Cardiac ventricle fibroblast (primary cell): ENCODE data around the gene PTPRE.

DNA sequence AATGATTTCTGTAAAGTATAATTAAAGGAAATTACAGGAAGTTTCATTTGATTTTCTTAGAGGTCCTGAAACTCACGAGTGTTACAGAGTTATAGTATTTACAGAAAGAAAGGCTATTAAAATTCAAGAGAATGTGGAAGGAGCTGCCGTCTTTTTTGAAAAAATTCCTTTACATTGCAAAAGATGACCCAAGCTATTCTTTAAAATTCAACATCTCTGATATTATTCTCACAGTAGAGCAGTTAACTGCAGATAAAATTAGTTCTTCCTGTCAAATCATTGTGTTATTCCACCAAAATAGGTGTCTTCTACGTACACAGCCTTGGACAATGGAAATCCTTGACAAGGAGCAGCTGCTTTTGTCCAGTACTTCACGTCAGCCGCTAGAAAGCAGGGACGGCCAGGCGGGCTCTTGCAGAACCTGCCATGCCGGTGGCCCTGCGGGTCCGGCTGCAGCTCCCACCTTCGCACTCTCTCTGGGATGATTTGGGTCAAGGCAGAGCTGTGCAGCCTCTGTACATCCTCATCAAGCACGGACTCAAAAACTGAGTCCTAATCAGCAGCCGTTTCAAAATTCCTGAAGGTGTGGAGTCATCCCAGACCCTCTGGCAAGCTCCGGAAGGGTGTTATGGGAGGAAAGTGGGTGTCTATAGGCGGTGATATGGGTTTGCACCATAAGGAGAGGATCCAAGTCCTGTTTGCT is 2.3 kb upstream of the FOXI2 start:
- RAMPAGE, long total RNA, result no peak

- RAMPAGE, long total RNA, result no peak
Observed at GRCh38 chr10:127906353-127907452, at the start of gene PTPRE. PTPRE (plus strand) TSS chr10:127907103.

DNA sequence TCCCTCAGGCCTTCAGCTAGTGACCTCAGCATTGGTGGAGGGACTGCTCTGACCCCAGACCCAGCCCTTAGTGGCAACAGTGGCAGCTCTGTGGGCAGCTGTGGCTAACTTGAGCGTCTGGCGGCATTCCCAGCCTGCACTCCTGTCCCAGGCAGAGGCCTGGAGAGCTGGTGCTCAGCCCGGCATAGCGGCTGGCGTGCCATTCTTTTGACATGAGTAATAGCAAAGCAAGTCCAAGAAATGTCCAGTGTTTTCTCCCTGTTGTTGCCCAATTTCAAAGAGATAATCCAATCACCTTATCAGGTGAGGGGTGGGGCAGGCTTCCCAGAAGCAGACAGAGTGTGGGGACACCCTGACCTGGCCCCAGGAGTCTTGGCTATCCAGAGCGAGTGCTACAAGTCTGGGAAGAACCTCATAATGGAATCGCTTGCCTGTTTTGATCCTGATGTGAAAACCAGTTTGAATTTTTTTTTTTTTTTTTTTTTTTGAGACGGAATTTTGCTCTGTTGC is 16.1 kb downstream of the PTPRE start:
- RAMPAGE, long total RNA, result no peak

DNA sequence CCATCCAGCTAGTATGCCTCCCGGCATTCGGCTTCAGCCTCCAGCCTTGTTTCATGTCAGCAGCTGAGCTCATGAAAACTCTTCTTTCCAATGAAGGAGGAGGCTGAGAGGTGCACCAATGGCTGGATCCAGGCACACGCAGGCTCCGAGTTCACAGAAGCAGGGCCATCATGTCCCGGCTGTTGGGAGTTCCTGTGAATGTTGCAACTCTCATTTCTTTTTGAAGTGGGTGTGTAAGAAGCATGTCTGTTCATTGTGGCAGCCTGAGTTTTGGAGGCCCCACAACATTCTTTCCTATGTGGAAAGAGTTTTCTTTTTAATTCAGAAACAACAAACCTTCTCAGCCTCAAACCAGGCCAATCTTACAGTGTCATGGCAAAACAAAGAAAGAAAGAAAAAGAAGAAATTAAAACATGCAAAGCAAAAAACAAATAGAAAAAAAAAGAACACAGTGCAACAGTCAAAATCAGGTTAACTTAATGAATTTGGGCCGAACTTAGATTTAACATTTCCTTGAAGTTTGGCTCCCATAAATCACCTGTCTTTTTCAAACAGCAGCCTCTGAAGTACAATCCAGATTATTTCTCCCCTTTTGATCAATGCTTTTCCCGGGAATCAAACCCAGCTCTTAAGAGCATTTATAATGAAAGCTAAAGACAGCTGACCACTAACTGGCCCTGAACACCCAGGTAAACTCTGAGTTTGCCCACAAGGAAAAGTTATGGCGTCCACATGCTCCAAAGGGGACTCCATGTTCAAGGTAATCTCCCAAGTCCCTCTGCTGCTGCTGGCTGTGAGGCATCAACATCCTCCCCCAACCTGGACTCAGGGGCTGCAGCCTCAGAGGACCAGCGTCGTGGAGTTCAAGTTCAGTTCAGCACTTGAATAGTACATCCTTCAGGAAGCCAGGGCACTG is 89.9 kb downstream of the PTPRE start:
- RAMPAGE, long total RNA, result no peak

- RAMPAGE, long total RNA, result no peak
Observed at GRCh38 chr10:128018135-128018710, 108.0 kb downstream of the MKI67 start.

DNA sequence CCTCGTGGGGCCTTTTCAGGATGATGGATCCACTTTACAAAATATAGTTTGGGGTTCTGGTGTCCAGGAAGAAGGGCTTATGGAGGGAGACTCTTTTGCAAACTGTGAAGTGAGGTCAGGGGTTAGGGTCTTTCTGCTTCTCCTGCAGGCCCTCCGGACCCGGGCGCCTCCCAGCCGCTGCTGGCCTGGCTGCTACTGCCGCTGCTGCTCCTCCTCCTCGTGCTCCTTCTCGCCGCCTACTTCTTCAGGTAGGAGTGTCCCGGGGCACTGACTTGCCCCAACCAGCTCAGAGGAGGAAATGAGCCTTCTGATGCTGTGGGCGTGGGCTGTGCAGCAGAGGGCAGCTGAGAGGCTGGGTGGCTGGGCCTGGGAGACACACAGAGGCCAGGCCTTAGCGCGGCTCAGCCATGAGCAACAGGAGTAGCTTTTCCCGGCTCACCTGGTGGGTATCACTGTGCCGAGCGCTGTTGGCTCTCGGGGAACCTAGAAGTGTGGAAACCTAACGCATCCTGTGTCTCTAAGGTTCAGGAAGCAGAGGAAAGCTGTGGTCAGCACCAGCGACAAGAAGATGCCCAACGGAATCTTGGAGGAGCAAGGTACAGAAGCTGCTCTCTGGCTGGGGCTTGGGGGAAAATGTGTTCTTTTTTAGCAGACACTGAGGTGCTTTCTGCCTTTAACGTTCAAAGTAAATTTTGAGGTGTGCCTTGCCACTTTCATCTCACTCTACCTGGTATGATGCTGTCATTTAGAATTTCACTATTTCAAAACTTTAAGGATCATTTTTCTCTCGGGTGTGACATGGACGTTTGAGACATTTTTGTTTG is 78.8 kb downstream of the MKI67 start:
- RAMPAGE, long total RNA, result no peak

DNA sequence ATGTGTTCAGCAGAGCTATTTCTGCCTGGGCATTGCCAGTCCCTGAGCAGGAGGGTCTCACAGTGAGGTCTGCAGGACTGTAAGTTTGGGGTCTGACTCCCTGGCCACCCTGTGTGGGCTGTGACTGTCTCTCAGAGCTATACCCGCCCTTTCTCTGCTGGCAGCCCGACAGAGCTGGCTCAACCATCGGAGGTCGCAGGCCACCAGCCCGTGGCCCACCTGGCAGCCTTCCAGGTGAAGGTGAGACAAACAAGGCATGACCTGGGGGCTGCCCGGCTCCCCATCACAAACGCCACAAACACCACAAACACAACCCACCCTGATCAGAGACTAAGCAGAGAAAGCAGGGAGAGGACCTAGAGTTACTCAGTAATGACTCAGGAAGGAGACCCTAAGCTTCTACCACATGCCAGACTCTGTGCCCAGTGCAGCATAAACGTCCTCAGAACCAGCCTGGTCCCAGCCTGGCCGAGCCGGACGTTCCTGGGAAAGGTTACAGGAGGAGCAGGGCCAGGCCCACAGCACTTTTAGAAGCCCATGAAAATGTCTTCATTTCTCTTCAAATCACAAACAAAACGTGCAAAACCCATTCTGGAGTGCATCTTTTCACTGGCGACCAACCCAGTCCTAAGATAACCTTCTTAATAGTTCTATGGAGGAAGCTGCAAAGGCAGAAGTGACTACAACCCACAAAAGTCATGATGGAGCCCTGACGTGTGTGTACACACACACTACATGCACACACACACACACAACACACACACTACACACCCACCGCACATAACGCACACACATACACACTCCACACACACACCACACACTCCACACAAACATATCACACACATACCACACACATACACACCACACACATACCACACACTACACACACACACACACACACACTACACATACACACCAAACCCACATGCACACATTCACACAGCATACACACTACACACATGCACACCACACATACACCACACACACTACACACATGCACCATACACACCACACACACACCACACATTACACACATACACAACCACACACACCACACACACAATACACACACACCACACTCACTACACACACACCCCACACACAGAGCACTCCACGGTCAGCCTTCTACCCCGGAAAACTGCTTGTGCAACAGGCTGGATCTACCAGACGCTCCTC is 66.6 kb downstream of the MKI67 start:
- RAMPAGE, long total RNA, result no peak

DNA sequence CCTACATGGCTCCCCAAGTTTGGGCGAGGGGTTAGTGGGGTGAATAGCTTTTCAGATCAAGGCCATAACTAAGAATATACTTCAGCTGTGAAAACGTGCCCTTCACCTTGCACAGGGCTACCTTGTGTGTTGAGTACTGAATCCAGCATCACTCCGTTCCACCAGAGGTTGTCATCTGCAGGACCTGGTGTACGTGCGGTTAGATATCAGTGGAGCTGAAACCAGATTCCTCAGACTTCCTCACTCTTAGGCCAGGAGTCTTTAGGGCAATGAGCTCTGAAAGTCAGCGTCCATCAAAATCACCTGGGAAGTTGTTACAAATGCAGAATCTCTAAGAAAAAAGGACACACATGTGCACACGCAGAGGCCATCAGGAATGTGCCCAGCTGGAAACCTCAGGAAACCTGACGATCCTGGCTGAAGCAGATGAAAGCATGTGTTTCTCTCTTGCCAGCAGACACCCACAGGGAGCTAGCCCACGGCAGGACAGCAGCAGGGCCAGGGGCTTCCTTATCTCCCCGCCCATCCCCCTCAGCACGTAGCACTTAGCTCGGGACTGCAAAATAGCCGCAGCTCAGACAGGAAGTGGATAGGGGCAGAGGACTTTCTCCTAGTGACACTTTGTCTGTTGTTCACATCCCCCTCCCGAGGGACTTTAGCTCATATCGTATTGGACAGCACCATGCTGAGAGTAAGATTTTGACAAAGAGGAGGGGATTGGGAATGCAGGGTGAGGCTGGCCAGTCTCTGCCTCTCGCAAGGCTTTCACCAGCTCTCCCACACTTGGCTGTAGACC is 64.0 kb downstream of the MKI67 start:
- RAMPAGE, long total RNA, result no peak

DNA sequence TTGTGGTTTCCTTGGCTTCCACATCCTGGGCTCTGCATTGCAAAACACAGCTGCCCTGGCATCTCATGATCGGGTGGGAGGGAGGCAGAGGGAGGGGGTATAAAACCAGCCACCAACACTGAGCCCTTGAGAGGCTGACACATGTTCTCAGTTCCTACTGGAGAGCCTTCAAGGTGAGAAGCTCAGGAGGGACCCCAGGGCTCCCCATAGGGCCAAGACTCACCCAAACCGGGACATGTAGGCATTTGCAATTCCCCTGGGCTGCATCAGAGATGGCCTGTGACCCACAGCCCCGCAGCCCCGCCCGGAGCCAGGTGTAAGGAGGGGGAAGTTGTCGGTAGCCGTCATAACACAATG is 61.4 kb downstream of the MKI67 start:
- RAMPAGE, long total RNA, result no peak

GRCh38 chr10:128077818-128078220 is 48.4 kb downstream of the MKI67 start:
- RAMPAGE, long total RNA, result no peak

GRCh38 chr10:128085836-128086888 is 40.1 kb downstream of the MKI67 start:
- RAMPAGE, long total RNA, result no peak

GRCh38 chr10:129023132-129023606 is 443.9 kb upstream of the MGMT start:
- RAMPAGE, long total RNA, result no peak

- RAMPAGE, long total RNA, result no peak
Observed at GRCh38 chr10:129777577-129777987, 186.5 kb downstream of the EBF3 start.

GRCh38 chr10:129949806-129950433 is 14.2 kb downstream of the EBF3 start:
- RAMPAGE, long total RNA, result no peak

DNA sequence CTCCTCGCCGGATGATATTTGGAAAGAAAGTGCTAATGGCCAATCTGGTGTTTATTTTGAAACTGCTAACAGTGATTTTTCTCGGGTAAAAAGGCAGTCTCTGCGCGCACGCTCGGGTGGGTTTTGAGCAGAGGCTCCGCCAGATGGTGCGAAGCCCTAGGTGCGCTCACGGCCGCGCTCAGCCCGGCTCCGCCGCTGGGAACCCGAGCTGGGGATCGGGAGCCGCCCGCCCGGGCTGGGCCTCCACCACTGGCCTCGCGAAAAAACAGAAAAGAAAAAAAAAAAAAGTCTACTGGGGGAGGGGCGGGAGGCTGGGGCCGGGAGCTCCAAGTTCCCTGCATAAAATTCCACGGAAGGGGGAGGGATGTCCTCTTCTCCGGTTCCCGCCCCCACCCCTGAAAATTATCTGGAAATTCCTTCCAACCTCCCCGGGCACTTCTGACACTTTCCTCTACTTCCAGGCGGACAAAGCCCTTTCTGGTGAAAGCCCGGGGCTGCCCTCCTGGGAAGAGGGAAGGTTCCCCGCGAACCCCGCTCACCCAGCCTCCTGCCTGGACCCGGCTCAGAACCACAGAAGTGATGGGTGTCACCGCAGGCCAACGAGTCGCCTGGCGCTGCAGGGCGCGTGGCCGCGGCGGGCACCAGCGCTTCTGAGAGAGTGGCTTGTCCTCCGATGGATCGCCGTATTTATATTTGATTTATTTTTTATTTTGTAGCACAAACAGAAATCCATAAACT is 4.1 kb downstream of the EBF3 start:
- RAMPAGE, long total RNA, result no peak

GRCh38 chr10:130021342-130021792 is 57.3 kb upstream of the EBF3 start:
- RAMPAGE, long total RNA, result no peak

DNA sequence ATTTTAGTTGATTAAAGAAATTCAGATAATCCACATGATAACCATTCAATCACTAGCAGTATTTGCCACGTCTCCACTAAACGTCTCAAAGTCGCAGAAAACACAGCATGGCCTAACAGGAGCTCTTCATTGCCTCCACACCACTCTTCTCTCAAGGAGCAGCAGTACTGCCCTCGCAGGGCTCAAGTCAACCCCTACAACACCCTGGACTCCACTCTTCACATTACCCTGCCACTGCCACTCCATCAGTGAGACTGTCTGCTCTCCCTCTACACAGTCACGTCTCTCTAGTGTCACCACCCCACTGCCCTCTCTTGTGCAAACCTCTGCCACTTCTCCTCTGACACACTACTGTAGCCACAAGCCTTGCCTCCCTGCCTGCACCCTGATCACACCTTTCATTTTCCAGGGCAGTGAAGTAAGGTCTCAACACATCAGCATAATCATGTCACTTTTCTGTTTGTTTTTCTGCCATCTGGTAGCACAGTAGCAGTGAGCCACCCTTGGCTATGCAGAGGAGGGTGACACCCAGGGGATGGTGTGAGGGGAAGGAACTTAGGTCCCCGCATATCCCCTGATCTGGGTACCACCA is 1.7 kb downstream of the C10orf143 start:
- RAMPAGE, long total RNA, result no peak

DNA sequence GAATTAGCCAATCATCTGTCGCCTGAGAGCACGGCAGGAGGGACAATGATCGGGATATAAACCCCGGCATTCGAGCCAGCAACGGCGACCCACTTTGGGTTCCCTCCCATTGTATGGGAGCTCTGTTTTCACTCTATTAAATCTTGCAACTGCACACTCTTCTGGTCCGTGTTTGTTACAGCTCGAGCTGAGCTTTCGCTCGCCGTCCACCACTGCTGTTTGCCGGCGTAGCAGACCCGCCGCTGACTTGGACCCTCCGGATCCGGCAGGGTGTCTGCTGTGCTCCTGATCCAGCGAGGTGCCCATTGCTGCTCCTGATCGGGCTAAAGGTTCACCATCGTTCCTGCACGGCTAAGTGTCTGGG is 220.2 kb downstream of the GLRX3 start:
- RAMPAGE, long total RNA, result no peak

GRCh38 chr10:131386592-131386863 is 75.0 kb upstream of the TCERG1L start:
- RAMPAGE, long total RNA, result no peak

GRCh38 chr10:131825299-131825945 is 75.4 kb upstream of the PPP2R2D start:
- RAMPAGE, long total RNA, result no peak